Myometrial cell (primary cell): ENCODE results near the gene MLLT3.

GRCh38 chr9:16727627-16728470 lies 142.6 kb downstream of the BNC2 start:
- RAMPAGE, long total RNA: no peak

DNA sequence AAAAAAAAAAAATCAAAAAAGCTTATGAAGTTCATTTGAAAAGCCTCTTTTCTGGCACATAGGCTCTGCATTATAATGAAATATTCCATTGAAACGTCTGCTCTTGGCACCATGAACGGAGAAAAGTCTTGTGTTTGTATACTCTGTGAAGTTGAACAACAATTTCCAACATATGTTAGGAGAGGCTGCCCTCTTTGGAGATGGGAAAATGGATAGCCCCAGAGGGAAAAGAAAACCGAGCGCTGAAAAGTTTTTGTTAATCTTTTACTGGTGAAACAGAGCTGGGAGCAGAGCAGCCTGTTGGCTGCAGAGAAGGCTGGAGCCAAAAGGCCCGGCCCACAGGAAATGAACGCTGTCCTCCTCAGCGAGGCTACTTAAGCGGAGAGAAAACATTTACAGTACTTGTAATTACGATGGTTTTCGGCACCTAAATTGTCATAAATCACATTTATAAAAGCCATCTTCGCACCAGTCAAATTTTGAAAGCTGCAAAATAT lies 129.8 kb upstream of the CNTLN start:
- RAMPAGE, long total RNA: no peak

- RAMPAGE, long total RNA: no peak
Measured at GRCh38 chr9:17394534-17395023, 184.3 kb upstream of the SH3GL2 start.

GRCh38 chr9:17536672-17537312 lies 42.1 kb upstream of the SH3GL2 start:
- RAMPAGE, long total RNA: no peak

GRCh38 chr9:18490340-18491170 lies 16.6 kb downstream of the ADAMTSL1 start:
- RAMPAGE, long total RNA: no peak

DNA sequence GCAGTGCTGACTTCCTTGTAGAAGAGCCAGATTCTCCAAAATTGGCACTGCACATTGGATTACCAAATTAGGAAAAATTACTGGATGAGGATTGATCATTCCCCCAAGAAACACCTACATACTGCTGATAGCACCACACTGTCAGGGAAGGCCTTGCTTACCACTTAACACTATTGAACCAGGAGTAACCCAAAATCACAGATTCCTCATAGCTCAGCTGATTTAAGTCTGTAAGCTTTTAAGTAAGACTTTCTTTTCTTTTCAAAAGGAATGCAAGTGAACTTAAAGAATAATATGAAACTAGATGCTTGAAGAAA lies 247.2 kb downstream of the SAXO1 start:
- RAMPAGE, long total RNA: no peak

DNA sequence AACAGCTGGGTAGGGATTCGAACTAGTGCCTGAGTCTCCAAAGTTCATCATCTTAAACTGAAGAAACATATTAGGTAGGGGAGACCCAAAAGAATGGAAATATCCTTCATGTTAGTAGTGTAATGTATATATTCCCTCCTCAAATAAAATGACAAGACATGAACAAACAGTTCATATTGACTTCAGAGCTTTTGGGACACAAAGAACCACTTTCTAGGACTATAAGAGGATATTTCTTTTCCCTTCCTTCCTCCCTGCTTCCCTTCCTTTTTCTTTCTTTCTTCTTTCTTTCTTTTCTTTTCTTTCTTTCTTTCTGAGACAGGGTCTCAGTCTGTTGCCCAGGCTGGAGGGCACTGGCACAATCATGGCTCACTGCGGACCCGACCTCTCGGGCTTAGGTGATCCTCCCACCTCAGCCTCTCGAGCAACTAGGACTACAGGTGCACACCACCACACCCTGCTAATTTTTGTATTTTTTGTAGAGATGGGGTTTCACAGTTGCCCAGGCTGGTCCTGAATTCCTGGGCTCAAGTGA lies 10.4 kb downstream of the PLIN2 start:
- RAMPAGE, long total RNA: no peak

- RAMPAGE, long total RNA: no peak
Measured at GRCh38 chr9:19148129-19148487, 20.8 kb upstream of the PLIN2 start.

- RAMPAGE, long total RNA: no peak
Measured at GRCh38 chr9:19155283-19156106, 28.2 kb upstream of the PLIN2 start.

DNA sequence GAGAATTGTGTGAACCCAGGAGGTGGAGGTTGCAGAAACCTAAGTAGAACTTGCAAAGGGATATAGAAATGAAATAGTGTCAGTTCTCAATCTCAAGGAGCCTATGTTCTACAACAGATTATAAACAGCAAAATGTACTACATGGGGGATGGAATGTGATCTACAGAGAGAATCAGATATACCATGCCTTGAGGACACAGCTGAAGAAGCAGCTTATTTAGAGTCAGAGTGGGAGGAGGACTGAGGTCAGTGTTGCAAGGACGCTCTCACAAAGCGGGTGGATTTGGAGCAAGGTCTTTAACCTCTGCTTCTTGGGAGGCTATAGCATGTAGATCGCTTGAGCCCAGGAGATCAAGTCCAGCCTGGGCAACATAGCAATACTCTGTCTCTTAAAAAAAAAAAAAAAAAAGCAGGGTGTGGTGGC lies 32.8 kb upstream of the PLIN2 start:
- RAMPAGE, long total RNA: no peak

DNA sequence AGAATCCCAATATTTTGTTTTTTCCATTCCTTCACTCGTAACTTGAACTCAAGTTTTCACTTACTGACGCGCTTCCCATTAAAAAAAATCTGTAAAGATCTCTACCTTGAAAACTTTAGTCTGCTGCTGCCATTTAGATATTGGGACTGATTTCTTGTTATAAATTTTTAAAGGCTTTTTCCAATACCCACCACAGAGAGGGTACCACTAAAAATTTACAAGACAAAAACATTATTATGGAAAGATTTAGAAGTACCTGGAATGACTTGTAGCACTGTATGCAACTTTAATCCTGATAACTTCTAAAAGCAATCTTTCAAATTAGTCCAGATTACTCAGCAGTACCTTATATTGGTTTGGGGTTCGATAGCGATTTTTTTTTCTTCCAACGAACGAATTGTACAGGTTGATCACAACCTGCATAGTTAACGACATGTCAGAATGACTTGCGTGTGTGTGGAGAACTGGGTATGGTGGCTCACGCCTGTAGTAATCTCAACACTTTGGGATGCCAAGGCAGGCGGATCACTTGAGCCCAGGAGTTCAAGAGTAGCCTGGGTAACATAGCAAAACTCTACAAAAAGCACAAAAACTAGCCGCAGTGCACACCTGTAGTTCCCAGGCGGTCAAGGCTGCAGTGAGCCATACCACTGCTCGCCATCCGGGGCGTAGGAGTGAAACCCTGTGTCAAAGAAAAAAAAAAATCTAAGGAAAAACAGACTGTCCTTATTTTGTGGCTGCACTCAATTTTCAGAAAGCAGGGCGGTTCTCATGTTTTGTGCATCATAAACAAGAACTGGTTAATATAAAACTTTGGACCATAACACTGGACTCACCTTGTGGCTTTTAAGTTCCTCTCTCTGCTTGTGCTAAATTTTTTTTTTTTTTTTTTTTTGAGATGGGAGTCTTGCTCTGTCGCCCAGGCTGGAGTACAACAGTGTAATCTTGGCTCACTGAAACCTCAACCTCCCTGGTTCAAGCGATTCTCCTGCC lies 5.6 kb downstream of the RPS6 start:
- RAMPAGE, long total RNA: no peak

DNA sequence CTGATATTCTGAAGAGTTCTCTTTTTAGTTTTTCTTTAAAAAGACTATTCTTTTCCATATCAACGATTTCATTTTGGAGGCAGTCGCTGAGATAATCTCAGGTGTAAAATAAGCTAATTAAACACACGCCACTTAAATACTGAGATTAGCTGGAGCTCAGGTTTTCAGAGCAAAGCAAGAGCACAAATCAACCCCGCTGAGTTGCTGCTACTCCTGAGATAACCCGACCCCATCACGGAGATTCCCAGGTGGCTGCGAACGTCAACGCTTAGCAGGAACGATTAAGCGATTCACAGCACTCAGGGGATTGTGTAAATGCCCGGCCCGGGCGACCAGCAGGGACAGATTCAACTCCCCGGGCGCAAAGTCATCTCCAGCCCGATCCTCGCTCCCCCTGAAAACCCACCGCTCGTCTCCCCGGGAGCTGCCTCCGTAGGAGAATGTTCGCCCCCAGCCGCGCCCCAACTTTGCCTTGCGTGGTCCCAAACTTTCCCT lies 796 bp downstream of the SLC24A2 start:
- RAMPAGE, long total RNA: no peak

DNA sequence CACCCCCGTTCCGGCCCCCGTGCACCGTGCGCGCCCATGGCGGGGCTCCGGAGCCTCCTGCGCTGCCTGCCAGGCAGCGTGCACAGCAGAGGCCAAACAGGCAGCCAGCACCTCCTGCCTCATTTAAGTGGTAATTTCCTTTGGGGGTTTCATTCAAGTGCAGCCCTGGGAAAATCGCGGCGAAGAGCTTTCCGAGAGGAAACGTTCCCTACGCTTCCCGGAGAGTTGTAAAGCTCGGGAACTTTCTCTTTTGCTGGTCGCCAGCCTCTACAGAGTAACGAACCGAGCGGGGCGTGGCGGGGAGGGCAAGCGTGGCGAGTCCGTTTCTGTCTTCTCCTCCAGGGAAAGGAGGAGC lies 145.6 kb upstream of the SLC24A2 start:
- RAMPAGE, long total RNA: no peak

DNA sequence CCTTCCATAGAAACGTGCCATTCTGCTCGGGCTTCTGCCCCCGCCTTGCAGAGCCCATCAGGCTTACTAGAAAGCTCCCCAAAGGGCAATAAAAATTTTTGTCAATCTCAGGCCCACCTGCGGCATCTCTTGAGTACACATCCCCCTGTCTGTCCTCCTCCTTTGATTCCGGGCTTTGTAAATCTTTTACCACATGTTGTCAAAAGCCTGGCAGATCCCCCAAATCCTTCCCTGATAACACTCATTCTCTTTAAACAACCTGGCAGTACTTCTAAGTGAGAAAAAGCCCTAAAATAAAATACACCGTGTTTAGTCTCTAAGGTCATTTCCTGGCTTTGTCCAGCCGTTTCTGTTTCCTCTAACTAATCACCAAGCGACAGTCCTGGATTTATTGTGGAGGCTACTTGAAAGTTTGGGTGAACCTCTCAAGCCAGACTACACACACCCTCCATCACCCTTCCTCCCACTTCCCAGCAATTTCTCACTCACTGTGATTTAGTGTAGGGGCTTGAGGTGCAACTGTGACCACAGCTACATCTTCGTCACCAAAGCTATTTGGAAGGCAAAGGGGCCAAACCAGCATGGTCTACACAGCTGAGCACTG lies 239.9 kb upstream of the SLC24A2 start:
- RAMPAGE, long total RNA: no peak

GRCh38 chr9:20382298-20382897 lies 239.9 kb downstream of the MLLT3 start:
- RAMPAGE, long total RNA: no peak

GRCh38 chr9:20622280-20623040 lies at the start of gene MLLT3:
Gene MLLT3 (minus strand): TSS chr9:20622499.
- RAMPAGE, long total RNA: no peak

DNA sequence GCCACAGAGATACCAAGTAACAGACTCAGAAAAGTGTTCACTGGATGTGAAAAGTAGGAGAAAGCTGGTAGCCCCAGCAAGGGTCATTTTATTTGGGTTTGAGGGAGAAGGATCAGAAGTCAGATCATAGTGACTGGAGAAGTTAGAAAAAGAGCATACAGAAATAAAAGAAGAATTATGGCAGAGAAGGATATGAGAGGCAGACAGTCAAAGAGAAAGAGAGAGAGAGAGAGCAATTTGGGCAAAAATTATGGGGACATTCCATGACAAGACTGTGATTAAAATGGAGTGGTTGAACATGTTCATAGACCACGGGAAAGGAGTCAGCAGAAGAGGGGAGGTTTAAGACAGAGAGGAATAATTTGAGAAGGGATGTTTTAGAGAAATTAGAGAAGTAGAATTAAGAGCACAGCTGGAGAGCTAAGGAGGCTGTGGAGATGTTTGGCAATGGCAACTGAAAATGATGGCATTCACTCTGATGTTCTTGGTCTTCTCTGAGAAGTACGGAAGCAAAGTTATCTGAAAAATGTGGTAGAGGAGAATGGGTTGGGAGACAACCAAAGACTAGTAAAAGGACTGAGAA lies 23.3 kb upstream of the FOCAD start:
- RAMPAGE, long total RNA: no peak

GRCh38 chr9:20732129-20732567 lies 48.1 kb downstream of the FOCAD start:
- RAMPAGE, long total RNA: no peak

DNA sequence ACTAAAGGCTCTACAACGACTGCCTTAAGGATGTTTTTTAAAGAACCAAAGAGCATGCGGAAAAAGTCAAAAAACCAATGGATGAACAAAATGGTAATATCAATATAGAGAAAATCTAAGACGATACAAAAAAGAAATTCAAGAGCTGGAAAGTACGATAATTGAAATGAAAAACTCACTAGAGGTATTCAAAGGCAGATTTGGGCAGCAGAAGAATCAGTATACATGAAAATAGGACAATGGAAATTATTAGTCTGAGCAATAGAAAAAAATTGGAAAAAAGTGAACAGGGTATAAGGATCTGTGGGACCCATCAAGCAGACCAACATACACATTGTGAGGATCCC lies 30.3 kb downstream of the HACD4 start:
- RAMPAGE, long total RNA: no peak

DNA sequence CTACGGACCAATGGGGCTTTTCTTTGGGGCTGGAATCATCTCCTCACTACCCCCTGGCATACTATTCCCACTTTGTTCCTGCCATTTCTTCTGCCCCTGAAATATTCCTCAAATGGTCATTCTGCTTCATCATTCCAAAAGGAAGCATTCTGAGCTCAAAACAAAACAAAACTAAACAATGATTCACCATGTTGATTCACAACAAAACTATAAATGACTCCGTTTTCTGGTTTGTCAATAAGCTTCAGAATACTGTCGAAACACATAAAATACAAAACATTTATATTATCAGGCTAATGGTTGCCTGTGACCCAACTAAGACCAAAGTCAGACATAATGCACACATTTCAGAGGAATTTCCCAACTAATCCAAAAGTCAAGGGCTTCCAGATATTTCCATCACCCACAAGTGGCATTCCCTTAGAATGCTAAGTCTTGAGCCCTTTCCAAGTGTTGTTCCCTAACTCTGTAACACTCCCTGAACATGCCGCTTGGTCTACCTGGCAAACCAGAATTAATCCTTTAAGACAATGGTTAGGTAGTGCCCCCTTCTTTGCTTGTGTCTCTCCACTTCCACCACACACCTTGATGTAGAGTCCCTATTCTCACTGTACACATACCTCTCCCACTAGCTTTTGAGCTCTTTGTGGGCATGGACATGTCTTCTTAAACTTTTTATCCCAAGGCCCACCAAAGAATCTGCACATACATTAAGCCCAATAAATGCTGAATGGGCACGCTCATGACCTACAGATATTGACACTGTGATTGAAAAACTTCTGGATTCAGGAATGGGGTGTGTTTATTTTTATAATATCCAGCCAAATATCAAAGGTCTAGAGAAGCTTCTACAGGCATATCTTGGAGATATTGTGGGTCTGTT lies 37.7 kb upstream of the IFNE start:
- RAMPAGE, long total RNA: no peak